Skeletal muscle cell (primary cell): ENCODE measurements around a stretch of chr2.

DNA sequence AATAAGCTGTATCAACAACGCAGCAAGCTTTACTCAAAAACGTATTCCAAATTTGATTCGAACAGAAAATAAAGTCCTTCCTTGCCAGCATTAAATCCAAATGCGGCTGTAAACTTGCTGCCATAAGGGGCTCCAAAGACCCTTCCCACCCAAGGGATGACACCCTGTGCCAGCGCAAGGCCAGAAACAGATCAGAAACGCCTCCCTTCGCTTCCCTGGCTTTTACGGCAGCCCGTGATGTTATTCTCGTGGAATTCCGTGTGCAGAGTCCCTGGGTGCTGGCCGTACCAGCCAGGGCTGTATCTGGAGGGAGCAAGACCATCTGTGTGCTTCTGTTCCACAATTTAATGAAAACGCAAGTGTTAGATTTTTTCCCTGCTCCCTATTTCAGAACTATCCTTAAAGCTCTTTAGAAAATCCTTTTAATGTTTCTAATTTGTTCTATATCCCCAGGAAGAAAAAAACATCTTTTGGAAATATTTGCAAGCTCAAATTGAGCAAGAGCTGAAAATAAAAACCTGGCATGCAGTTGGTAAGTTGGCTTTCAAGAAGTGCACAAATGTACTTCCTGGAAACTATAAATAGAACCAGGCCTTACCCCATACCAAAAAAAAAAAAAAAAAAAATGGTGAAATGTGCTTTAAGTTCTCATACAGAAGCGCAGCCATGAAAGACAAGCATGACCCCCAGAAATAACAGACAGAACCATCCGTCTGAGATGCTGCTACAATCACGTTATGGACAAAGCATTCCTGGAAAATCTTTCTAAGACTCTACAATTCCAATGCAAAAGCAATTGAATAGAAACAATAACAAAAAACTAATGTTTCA, 178.7 kb downstream of the HDAC4 start:
- RRBS = no CpG with 5 or more reads among the region's 16 CpGs

- RRBS = no CpG with 5 or more reads among the region's 14 CpGs
Measured at GRCh38 chr2:239288881-239290056, 111.6 kb downstream of the HDAC4 start.

DNA sequence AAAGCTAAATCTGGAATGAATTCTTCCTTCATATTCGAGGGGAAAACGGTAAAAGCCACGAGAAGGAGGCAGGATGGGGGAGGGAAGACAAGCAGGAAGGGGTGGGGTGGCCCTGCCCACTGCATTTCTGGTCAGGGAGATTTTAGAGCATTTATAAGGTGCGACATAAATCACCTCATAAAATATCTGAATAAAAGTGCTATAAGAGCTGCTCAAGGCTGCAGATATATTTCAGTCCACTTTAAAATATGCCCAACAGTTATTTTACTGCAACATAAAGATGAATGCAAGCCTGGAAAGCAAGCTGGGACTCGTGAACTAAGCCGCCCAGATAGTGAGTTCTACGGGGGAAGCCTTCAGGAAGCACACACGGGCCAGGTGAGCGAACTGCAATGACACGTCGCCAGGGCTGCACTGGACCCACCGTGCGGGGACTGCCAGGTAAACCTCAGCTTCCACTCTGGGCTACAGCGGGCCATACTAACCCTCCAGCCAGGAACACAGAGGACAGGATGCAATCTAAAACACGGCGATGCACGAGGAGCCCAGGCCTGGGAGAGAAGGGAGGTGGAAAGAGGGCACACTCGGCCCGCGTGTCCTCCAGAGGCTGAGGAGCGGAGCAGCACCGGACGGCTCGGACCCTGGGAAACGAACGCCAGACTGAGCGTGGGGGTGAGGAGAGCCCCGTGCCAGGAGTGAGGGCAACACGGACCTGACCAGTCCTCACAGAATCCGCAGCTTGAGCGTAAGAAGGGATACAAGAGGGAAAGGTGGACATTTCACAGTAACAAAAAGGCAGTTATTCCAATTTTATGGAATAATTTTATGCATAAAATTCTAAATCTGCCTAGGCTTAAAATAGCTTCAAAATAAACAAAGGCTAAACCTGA, 69.3 kb downstream of the HDAC4 start:
- RRBS = no CpG with 5 or more reads among the region's 31 CpGs

DNA sequence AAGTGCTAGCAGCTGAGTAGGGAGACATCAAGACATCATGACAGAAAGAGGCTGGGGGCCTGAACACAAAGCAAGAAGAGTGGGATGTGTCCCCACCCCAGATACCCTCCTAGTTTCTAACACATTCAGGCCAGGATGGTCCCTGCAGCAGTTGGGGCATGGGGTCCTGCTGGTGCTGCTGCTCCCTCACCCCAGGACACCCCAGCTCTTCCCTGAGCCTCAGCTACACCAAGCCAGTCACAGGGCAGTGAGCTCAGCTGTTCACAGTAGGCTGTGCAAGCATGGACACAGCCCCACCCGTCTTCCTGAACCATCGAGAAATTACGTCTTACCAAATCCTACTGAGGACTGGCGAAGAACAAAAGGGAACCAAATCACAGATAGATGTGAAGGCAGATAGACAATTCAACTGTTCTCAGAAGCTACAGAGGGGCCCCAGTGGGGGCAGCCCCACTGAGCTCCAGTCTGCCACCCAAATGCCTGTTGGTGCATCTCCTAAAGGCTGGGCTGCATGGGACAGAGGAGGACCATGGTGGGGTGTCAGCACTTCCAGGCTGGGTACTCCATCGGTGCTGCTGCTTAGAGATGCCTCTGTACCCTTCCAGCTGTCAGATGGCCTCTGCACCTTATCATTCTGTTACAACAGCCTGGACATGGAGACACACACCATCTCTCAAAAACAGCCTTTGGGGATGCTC, 60.7 kb downstream of the HDAC4 start:
- RRBS = no CpG with 5 or more reads among the region's 5 CpGs

DNA sequence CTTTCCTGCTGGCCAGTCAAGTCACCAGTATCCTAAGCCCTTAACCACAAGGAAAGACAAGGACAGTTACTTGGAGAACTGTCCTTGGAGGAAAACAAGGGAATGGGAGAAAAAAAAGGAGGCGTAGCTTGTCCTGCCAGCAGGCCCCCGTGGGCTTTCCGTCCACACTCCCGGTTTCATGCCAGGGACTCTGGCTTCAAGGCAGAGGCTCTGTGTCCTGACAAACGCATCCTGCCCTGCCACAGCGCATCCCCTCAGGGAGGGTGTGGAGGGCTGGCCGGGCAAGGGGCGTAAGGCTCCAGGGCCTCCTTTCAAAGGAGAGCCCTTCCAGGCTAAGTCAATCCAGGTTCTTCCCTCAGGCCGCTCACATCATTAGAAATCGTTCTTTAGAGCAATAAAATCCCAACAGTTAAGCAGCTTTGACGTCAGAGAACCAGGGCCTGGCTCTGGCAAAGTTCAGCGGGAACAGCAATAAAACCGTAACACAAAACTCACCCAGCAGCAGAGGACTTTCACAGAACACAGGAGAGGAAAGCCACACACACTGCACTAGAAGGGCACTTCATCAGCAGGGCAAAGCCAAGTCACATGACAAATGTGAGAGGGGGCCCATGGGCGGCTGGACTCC, 52.3 kb downstream of the HDAC4 start:
- RRBS = no CpG with 5 or more reads among the region's 14 CpGs

DNA sequence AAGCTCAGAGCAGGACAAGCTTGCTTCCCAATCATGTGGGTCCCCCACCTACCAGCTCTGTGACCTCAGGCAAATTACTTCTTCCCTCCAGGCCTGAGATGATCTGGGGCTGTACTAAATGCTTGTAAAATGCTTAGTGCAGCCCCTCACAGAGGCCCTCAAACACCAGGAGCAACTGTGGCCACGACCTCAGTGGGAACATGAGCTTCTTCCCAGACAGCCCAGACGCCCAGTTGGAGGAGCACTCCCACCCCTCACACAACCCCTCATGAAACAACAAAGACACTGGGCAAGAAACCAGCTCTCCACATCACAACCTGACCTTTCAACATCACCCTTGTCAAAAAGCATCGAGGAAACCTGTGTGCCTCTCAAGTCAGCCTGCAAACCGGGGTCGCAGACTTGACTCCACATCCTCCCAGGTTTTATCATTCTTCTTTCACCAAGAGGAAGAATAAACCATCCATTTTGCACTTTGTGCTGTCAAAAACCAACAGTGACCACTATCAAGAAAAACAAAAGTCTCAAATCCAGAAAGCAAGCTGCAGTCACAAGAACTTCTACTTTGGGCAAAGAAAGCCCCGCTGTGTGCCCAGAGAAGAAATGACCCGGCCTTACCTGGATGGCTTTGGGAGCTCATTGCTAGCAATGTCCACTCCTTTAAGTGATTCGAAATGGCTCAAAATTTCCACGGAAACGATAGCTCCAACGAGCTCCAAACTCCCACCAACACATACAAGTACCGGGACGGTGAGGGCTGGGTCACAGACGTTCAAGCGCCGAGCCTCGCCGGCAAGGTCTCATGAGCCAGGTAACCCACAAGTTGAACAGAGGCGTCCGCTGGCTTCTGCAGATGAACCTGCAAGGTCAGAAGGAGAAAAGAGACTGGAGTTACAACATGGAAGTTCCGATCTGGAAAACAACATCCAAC, 48.5 kb downstream of the HDAC4 start:
- RRBS = 97% methylated on average over 7 of the region's 21 CpGs

DNA sequence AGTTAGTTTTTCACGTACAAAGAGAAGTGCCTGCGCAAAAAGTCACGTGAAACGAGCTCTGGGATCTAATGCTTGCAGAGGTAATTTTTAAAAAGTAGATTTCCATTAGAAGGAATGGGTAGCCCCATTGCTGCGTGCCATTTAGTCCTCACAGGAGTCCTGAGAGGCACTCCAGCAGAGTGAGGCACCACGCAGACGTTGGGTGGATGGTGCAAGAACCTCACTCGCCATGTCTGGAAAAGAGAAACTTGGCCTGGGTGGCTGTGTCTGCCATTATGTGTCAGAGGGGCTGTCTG, 1.8 kb upstream of the HDAC4 start:
- RRBS = no CpG with 5 or more reads among the region's 8 CpGs

GRCh38 chr2:239533792-239534280, 133.0 kb upstream of the HDAC4 start:
- RRBS = no CpG with 5 or more reads among the region's 7 CpGs

- RRBS = no CpG with 5 or more reads among the region's 13 CpGs
Measured at GRCh38 chr2:239927194-239927984, 97.8 kb downstream of the NDUFA10 start.

- RRBS = 92% methylated on average over 7 of the region's 20 CpGs
Measured at GRCh38 chr2:239965407-239965754, 59.8 kb downstream of the NDUFA10 start.

GRCh38 chr2:240236929-240237206, 96.4 kb upstream of the OTOS start:
- RRBS = no CpG with 5 or more reads among the region's 3 CpGs

- RRBS = no CpG with 5 or more reads among the region's 24 CpGs
Measured at GRCh38 chr2:240573505-240574204, 5.4 kb downstream of the RNPEPL1 start.

DNA sequence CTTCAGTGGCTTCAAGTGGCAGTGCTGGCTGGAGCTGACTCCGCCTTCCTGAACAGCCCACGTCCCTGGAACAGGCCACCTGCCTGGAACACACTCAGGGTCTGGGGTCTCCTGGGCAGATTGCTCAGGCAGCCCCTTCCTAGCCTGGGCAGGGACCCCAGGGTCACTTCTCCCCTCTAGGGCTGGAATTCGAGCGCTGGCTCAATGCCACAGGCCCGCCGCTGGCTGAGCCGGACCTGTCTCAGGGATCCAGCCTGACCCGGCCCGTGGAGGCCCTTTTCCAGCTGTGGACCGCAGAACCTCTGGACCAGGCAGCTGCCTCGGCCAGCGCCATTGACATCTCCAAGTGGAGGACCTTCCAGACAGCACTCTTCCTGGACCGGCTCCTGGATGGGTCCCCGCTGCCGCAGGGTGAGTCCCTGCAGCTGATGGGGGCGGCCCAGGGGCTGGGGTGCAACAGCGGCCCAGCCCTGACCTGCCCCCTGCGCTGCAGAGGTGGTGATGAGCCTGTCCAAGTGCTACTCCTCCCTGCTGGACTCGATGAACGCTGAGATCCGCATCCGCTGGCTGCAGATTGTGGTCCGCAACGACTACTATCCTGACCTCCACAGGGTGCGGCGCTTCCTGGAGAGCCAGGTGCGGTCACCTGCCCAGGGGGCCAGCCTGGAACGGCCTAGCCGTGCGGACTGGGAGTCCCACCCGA, 8.2 kb downstream of the RNPEPL1 start:
- RRBS = no CpG with 5 or more reads among the region's 31 CpGs

DNA sequence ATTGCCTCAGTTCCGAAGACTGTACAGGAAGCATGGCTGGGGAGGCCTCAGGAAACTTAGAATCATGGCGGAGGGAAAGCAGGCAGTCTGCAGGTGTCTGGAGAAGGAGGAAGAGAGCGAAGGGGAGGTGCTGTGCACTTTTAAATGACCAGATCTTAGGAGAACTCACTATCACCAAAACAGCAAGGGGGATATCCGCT, 13.5 kb downstream of the CAPN10 start:
- RRBS = no CpG with 5 or more reads among the region's 4 CpGs

DNA sequence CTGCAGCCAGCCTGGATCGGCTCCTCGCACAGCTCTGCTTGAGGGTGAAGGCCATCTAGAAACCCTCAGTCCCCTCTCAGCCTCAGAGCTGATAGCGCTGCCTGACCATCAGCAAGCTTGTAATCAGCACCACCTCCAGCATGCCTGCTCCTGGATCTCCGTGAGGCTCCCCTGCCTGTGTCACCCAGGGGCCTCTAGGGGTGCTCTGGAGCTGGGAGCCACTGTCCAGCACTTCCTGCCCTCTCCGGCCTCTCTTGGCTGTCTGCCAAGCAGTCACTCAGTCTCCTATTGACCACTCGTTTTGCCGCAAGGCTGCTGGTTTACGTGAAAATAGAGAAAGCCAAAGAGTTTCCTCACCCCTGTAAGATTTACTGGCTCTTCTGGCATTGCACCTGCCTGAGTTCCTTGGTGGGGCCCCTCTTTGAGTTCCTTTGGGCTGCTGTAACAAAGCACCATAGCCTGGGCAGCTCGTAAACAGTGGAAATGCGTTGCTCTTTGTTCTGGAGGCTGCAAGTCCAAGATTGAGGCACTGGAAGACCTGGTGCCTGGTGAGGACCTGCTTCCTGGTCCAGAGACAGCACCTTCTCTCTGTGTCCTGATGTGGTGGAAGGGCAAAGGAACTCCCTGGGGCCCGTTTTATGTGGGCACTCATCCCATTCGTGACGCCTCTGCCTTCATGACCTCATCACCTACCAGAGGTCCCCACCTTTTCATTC, 17.9 kb downstream of the CAPN10 start:
- RRBS = no CpG with 5 or more reads among the region's 13 CpGs

DNA sequence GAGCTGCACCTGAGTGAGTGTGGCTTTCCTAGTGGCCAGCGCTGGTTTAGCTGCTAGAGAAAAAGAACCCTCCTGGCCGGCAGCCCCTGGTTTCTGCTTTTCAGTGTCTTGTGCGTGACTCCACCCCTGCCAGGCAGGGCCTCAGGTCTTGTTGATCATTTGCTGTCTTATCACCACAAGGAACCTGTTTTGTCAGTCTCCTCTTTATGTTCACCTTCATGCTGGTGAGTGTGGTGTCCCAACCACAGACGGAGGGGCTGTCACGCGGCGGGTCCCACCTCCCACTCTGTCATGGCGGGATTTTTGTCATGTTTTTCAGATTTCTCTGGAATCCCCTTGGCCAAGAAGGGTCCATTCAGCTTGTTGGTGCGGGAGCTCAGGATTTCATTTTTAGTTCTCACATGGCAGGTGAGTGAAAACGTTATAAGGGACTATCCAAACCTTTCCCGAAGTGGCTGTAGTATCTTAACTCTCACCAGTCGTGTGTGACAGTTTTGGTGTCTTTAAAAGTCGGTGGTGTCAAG, 3.5 kb upstream of the AQP12B start:
- RRBS = no CpG with 5 or more reads among the region's 13 CpGs

DNA sequence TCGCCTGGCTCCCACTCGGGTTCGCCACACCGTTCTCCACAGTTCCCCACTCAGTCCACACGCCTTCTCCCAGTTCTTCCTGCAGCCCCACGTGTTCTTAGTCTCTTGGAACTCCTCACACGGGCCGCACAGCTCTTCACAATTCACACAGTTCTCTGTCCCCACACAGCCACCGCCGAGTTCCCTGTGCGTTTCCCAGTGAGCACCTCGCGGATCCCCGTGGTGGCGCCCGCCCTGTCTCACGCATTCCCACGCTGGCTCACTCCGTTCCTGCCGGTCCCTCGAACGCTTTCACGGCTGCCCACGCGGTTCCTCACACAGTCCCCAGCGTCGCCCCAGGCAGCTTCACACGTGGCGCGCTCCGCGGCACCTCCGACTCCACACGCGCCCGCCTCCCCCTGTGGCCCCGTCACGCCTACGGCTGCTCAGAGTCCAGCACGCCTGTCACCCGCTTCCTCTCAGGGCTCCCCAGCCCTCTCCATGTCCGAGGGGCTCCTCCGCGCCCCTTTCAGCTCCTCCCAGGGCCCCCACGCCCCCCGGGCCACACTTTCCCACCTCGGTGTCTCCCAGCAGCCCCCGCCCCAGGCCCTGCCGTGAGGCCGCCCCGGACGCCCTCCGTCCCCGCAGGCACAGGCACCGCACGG, 38.1 kb downstream of the KIF1A start:
- RRBS = 87% methylated on average over 11 of the region's 56 CpGs

DNA sequence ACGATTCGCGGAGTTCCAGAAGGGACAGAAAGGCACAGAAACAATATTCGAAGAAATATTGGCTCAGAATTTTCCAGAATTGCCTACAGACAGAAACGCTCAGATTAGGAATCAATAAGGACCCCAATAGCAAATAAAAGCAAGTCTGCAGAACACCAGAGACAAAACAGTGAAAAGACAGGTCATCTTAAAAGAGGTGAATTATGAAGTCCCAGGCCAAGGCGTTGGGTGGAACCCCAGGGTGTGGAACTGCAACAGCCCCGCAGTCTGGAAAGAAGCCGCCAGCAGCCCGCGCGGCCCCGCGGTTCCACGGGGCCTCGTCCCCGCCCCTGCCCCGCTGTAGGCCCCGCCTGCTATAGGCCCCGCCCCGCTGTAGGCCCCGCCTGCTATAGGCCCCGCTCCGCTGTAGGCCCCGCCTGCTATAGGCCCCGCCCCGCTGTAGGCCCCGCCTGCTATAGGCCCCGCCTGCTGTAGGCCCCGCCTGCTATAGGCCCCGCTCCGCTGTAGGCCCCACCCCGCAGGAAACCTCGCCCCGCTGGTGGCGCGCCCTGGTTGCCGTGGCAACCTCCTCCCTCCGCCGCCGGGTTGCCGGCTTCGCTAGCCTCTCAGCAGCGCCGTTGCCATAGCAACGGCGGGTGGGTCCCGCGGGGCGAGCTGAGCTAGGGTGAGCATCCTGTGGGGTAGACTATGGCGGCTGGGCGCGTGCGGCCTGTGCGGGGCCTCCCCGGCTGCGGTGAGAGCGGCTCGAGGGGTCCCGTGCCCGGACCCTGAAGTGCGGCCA, 12.1 kb upstream of the KIF1A start:
- RRBS = 19% methylated on average over 6 of the region's 61 CpGs

GRCh38 chr2:240880199-240880490, 11.5 kb downstream of the AGXT start:
- RRBS = no CpG with 5 or more reads among the region's 7 CpGs